Aortic smooth muscle cell (primary cell): ENCODE measurements around the genes C13orf46, CFAP97D2 and CHAMP1.

DNA sequence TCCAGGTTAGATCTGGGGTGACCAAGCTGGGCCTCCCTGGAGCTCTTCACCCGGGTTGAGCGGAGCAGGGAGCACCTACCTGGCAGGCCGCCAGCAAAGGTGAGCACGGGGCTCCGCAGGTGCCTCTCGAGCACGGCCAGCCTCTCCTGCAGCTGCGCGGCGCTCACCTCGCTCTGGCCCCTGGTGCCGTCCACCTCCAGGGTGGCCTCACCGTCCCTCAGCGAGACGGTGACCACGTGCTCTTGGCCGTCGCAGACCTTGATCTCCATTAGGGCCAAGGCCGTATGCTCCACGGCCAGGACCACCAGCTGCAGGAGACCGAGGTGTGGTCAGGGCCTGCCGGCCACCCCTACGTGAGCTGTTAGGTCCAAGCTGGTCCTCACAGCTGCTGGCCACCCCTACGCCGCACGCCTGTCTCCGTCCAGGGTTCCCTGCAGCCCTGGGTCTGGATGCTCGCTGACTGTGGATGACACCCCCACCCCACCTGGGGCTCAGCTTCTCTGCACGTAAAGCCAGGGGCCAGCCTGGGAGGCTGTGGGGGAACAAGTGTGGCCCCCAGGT lies 41.9 kb downstream of the GAS6 start:
- RRBS = no CpG with 5 or more reads among the region's 29 CpGs

GRCh38 chr13:113839514-113840444 lies 24.1 kb downstream of the GAS6 start:
- RRBS = 95% methylated on average over 3 of the region's 27 CpGs

GRCh38 chr13:113844995-113845990 lies 18.6 kb downstream of the GAS6 start:
- RRBS = 83% methylated on average over 2 of the region's 23 CpGs

DNA sequence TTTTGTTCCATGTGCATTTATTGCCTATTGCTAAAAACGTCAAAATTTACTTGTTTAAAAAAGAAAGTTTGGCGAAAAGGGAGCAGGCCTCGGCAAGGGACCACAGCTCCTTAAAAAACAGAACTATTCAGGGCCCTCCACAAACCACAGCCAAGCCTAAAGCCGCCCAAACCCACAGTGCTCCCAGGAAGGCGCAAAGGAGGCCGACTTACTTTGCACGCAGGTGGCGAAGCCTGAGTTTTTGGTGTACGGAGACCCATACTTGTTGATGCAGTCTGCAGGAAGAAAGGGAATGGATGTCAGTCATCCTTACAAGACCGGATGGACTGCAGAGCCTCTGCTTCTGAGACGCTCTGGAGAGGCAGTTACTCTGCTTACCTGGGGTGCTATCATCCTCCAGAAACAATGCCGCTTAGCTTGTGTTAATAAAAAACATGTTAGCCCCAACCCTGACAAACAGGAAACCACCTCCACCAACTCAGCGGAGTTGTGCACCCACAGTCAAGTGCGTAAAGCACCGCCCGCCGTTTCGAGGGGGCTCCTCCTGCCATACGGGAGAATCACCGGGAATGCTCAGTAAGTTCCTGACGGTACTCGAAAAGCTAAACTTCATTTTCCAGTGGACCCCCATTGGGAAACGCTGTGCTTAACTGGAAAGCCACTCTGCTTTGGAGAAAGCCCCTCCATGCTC lies 17.4 kb downstream of the GAS6 start:
- RRBS = no CpG with 5 or more reads among the region's 23 CpGs

GRCh38 chr13:113860376-113860477 lies 3.6 kb downstream of the GAS6 start:
- RRBS = 98% methylated on average over 1 of the region's 2 CpGs

- RRBS = no CpG with 5 or more reads among the region's 32 CpGs
Measured at GRCh38 chr13:113973945-113974435, at the start of gene C13orf46. TSS of gene C13orf46 (minus strand) at chr13:113974076.

GRCh38 chr13:113998343-113999080 lies 24.6 kb upstream of the C13orf46 start:
- RRBS = 90% methylated on average over 7 of the region's 37 CpGs

GRCh38 chr13:114004747-114005373 lies 31.0 kb upstream of the C13orf46 start:
- RRBS = no CpG with 5 or more reads among the region's 31 CpGs

- RRBS = 96% methylated on average over 4 of the region's 43 CpGs
Measured at GRCh38 chr13:114024379-114025112, 50.7 kb upstream of the C13orf46 start.

DNA sequence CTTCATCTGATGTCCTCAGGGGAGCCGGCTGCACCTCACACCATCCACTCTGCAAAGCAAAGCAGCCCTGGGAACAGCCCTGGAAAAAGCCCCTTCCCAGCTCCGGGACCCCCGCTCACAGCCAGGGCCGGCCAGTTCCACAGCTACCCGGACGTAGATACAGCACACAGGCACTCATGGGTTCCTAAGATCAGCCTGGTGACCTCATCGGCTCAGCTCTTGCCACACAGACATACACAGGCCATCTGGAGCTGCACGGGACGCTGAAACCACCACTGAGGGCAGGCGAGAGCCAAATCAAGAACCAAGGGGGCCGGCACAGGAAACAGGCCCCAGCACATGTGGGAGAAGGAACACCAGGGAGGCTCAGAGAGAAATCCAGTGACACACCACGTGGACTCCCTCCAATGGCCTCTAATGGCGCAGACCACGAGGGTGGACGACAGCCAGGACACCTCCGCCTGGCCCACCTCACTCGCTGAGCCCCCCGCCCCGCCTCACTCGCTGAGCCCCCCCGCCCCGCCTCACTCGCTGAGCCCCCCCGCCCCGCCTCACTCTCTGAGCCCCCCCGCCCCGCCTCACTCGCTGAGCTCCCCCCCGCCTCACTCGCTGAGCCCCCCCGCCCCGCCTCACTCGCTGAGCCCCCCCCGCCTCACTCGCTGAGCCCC lies 69.6 kb upstream of the C13orf46 start:
- RRBS = 57% methylated on average over 2 of the region's 35 CpGs

DNA sequence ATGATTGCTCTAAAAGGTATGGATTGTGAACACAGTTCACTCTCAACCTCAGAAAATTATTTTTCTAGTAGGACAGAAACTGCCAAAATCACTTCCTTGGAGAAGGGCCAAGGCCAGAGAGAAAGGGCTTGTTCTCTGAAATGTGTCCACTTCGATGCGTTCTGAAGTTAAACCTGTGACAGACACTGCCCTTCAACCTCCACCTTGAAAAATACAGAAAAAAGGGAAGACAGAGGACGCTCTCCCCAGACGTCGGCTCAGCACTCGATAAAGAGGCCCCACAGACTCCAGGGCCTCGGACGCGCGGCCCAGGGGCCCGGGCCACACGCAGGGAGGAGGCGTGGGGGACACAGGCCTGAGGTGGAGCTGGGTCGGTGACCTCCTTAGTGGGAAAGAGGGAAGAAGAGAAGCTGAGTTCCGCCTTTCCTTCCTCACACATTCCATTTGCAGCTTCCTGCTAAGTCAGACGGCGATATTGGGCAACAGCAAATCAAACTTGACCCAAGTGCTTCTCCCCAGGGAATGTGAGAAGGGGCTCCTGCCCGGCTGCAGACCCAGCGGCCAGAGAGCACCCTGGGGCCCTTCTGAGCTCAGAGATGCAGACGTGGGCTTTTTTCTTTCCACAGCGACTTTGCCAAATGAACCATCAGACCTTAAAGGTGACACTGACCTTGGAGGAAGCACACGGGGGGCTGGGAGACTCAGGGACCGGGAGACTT lies 63.5 kb downstream of the RASA3 start:
- RRBS = no CpG with 5 or more reads among the region's 23 CpGs

GRCh38 chr13:114075622-114075821 lies 56.9 kb downstream of the RASA3 start:
- RRBS = no CpG with 5 or more reads among the region's 32 CpGs

DNA sequence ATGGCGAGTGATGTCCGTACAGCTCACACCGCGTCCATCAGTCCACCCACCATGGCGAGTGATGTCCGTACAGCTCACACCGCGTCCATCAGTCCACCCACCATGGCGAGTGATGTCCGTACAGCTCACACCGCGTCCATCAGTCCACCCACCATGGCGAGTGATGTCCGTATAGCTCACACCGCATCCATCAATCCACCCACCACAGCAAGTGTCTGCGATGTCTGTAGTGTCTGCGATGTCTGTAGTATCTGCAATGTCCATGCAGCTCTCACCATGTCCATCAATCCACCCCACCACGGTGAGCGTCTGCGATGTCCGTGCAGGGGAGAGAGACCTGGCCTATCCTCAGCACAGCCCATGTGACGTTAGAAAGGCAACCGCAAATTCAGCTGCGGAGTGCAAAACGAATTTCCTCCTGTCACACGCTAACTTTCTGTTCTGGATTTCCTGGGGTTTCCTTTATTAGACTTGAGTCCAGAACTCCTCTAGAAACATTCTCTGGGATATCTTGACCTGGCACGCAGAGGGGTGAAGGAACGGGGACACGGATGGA lies 18.5 kb downstream of the RASA3 start:
- RRBS = no CpG with 5 or more reads among the region's 29 CpGs

DNA sequence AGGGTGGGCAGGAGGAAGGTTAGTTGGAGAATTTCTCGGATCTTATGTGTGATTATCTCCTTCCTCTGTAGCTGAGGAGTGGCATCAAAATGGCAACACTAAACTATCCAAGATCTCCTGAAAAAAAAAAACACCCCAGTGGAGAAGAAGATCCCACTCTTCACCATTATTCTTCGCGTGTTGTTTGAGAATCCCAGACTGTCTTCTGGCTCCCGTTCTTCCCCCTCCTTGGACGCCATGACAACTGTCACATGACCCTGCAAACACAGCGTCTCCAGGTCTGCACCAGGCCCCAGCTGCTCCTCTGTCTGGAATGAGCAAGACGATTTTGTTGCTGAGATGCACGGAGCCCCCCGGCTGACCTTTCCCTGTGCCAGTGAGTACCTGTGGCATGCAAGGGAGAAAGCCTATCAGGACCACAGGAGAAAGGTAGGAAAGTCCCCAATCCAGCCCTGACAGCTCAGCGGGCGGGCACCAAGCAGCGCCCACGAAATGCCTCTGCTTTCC lies at the start of gene CFAP97D2:
TSS of gene CFAP97D2 (plus strand) at position 266 of the 507 bp plus-strand sequence.
- RRBS = no CpG with 5 or more reads among the region's 13 CpGs

DNA sequence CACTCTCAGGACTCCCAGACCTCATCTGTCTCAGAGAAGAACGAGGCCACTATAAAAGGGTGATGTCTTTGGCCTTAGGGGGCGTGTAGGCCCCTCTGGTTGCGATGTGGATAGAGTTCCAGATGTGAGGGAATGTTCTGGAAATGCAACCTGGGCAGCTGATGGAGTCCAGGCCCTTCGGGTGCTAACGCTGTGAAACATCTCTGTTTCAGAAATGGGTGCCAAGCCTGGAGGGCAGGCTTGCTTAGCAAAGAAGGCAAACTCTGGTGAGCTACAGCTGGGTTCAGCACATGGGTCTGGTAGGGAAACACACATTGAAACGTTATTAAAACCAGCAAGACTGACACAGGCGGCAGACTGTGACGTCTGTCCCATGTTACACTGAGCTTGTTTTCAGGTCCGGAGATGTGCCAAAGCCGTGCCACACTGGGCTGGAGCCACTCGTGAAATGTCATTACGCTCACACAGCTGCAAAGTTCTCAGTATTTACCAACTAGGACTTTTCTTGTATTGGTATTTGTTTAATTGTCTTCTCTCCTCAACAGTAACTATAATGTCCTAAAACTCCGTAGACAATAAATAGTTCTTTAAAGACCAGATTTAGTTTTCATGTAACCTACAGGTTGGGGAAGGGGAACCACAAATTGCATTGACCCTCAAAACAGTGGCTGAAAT lies 8.5 kb upstream of the CDC16 start:
- RRBS = no CpG with 5 or more reads among the region's 13 CpGs

DNA sequence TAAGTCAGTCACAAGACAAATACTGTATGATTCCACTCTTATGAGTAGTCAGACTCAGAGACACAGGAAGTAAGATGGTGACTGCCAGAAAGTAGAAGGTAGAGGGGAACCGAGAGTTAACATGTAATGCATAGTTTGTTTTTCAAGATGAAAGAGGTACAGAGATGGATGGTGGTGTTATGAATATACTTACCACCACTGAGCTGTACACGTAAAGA lies 1.2 kb upstream of the CHAMP1 start:
- RRBS = no CpG with 5 or more reads among the region's 2 CpGs

DNA sequence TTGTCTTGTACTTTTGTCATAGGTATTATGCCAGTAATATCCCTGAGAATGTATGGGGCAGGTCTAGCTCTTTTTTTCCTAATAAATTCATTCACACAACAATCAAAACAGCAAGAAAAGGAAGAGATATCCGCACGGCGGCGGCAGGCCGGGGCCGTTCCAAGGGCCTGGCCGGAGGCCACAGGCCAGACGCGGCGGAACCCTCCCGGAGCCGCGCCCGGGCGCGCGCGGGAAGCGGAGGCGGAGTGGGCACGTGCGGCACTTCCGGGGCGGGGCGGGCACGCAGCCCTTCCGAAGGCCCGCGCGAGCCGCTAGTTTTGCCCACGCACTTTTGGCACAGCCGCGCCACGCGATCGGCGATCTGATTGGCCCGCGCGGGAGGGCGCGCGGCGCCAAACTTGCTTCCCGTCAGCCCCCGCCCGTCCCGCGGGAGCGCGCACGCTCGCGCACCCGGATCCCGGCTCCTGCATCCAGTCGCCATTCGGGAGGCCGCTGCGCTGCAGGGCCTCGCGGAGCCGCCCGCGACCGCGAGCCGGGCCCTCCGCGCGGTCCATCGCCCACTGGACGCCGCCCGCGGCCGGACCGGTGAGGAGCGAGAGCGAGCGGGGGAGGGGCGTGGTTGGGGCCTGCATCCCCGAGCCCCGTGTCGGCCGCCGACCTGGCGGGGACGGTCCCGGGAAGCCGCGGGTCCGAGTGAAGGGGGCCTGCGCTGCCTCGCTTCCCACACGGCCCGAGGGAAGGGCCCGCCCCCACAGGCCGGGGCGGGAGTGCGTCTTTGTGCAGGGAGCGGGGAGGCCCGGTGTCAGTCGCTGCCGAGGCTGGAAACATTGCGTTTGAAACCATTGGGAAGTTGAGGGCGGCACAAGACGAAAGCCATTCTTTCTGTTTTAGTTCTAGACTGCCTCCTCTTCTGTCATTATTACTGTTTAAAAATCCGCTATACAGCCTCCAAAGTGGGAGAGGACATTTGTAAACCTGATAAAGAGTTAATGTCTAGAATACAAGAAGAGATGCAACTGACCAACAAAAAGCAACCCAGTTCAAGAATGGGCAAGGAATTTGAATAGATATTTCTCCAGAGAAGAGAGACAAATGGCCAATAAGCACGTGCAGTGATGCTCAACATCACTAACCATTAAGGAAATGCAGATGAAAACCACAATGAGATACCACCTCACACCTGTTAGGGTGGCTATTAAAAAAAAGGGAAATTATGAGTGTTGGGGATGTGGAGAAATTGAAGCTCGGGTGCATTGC lies at the start of gene CHAMP1:
TSS of gene CHAMP1 (plus strand) at position 445 of the 1,257 bp plus-strand sequence.
- RRBS = 2% methylated on average over 55 of the region's 112 CpGs

DNA sequence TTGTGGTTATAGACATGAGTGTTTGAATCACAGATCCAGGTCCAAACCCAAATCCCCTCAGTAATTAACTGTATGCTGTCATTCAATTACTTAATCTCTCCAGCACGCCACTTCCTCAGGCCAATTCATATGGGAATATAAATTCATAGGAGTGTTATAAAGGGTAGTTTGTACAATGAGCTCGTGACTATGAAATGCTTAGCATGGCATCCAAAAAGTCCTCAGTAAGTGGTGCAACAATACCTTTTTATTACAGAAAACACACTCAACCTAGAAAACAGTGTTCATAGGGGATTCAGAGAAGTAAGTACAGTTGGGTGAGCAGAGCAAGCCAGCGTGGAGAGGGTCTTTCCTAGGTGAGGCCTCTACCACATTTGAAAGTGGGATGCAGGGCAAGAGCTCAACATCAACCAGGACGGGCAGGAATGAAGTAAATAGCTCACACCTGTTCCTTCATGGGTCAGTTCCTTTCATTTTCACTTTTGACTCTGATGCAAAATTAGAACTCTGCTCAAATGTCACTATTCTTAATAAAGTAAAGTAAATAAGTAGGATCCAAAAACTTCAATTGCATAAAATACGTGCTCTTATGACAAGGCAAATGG lies 19.9 kb downstream of the CHAMP1 start:
- RRBS = no CpG with 5 or more reads among the region's 5 CpGs